Measurements from ENCODE around the genes RASGRF1 and MTHFS.

DNA sequence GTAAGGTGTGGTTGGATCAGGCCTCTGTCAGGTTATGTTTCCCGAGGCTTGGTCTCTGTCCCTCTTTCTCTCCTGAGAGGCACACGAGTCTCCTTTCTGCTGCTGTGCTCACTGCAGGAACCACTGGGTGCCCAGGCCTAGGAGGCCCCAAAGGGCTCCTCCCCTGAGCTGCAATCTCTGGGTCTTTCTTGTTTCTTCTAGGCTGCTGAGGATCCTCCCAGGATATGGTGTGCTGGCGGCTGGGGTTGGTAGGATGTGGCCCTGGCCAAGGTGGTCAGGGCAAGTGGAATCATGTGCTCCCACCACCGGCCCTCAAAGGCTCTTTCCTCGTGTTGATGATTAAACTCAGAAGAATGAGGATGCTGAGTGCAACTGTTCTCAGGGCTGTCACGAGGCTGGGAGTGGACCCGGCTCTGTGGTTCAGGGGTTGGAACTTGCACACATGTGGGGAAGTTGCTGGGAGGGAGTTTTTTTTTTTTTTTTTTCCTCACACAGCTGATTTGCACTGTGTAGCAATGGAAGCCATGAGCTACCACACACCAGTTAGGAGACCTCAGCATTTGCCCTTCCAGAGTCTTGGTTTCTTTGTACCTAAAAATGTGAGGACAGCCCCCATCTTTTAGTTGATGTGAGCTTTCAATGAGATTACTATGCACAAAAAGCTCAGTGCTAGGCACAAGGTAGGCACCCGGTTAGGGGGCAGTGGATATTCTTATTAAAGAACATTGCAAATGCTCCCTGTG lies 43.7 kb upstream of the CTSH start:
- PRO-cap = no peak

- PRO-cap = no peak
Observed at GRCh38 chr15:79089755-79090939, at the start of gene RASGRF1. RASGRF1 (minus strand) TSS chr15:79090780.

DNA sequence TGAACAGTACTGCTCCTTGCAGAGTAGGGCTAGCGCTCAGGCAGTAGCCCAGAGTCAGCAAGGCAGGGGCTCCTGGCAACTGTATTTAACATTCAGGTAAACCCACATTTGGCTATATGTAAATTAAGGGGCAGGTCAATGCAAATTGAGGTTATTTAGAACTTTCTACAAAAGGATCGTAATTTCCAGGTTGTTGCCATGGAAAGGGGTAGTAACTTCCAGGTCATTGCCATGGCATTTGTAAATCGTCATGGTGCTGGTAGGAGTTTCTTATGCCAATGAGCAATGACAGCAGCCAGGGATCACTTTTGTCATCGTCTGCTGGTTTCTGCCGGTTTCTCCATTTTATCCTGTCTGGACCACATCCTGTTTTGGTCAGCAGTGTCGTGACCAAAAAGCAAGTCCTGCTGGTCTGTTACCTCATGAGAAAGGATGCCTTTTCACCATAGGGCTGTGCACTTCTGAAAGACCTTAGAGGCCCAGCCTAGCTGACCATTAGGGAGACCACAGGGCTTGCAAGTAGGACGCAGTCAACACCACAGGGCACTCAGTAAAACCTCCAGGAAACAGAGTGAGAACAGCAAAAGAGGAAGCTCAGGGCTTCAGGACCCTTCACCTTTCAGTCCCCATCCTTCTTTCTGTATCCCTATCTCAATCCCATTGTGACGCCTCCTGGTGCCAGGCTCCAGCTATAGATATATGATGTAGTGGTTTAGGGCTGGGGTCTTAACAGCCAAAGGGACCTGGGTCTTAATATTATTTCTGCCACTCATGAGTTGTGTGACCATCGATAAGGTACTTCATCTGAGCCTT lies 24.1 kb downstream of the MTHFS start:
- PRO-cap = no peak

DNA sequence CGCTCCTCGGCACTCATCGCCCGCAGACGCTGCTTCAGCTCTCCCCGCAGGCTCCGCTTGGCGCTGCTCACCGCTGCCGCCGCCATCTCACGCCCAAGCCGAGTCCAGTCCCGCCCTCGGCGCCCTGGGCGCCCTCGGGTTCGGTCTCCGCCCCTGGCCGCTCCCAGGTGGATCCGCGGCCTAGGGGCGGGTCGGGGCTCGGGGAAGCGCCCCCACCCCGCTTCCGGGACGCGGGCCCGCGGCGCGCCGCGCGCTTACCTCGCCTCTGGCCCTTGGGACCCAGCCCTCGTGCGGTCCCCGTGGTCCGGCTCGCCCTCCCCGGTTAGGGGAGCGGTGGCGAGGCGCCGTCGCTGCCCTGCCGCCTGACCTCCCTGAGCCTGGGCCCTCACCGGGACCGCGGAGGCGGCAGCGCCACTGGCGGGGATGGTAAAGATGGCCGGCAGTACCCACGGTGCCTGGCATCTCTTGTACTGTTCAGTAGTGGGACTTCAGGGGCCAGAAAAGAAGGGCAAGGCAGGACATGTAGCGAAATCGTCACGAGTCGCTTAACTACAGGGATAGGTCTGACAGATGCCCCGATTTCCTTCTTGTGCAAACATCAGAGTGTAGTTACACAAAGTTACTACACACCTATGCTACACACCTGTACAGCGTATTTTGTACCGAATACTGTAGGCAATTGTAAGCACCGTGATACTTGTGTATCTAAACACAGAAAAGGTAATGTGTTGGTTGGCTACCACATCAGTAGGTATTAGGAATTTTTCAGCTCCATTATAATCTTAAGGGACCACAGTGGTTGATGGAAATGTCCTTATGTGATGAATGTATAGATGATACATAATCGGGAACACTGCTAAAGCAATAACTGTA lies at the start of gene MTHFS:
Gene MTHFS, minus strand, starts transcription at position 112 of the 873 bp plus-strand sequence.
- PRO-cap = bidirectional peak, plus-strand start at position 116 of the sequence, minus-strand start at position 100 of the sequence

DNA sequence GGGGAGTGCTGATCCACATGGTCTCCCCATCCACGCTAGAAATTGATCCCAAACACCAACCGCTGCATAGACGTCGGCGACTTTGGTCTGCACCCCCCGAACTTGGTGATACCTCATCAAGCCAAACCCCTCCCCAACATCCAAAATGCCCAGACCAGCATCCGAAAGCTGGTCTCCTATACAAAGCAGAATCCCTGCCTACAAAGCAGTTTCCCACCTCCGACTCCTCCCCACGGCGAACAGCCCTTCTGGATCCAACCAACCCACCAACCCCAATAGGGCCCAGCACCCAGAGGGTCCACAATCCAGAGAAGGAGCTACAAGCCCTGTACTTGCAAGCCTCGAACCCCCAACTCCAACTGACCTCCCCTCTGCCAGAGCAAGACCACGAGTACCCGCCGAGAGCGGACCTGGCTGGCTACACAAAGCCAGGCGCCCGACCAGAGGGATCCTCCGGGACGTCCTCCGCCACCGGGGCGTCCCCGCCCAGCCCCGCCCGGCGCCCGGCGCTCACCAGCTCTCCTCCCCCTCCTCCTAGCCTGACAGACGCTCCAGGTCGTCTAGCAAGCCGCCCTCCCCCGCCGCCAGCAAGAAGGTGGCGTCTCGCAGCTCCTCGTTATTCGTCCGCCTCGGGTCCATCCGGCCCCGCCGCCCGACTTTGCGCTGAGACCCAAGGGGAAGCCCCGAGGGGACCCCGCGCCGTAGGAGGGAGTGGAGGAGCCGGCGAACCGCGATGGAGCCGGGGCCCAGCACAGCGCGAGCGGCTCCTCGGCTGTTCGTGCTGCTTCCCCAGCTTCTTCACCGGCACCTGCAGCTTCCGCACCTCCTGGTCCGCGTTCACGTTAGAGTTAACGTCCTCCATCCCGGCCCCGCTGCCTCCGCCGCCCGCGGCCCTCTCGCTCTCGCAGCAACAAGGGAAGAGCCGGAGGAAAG lies 26.1 kb upstream of the MTHFS start:
- PRO-cap = unidirectional peak, plus-strand start at position 549 of the sequence

DNA sequence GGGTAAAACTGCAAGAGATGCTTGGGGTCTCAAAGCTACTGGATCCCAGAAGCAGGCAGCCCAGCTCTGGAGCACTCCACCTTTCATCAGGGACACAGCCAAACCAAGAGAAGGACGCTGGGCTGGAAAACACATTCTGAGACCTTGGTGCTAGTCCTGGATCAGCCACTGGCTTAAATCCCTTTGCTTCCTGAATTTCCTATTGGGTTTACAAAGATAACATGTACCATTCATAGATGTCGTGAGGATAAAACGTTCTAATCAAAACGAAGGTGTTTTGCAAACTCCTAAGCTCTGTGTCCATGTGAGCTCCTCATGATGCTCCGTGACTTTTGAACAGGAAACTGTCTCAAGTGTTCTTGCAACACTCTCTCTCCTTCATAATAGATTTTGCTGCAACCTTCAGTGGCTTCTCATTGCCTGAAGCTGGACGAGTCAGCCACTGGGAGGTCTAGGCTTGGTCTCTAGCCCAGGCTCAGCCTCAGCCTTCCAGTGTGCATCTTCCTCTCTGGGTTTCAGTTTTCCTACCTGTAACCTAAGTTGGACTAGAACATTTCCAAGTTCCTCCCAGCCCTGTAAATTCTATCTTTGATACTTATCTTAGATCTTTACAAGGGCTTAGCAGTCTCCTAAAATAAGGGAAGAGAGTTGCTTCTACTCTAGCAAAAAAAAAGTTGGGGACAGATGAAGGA lies 18.6 kb upstream of the BCL2A1 start:
- PRO-cap = no peak

DNA sequence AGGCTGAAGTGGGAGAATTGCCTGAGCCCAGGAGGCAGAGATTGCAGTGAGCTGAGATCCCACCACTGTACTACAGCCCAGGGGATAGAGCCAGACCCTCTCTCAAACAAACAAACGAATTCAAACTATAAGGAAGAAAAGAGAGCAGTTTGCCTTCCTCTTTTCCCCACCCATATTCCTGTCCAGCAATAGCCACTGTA lies 18.4 kb upstream of the ZFAND6 start:
- PRO-cap = no peak

DNA sequence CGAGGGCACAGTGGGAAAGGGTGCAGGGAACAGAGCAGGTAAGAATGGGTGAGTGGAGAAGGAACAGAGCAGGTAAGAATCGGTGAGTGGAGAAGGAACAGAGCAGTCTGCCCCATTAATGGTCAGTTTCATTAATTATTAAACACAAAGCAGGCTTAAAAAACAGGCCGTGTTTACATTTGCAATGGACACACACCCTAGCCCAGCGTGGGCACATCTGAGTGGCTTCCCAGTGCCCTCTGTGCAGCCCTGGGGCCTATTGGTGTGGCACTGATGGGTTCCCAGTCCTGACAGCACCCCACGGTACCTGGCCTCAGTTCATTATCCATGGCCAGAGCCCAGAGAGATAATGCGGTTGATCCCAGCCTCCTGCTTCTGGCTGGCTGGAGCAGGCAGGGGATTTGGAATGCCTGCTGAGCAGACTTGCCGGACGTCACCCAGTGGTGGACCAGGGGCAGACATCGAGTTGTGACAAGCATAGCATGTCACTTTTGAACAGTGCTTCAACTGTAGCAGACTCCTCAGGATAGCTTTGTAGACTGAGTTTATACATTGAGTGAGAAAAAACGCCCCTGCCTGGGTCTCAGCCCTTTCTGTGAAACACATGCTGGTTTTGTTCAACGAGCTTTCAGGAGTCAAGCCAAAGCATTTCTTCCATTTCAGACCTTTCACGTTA lies 110.5 kb upstream of the ABHD17C start:
- PRO-cap = no peak

DNA sequence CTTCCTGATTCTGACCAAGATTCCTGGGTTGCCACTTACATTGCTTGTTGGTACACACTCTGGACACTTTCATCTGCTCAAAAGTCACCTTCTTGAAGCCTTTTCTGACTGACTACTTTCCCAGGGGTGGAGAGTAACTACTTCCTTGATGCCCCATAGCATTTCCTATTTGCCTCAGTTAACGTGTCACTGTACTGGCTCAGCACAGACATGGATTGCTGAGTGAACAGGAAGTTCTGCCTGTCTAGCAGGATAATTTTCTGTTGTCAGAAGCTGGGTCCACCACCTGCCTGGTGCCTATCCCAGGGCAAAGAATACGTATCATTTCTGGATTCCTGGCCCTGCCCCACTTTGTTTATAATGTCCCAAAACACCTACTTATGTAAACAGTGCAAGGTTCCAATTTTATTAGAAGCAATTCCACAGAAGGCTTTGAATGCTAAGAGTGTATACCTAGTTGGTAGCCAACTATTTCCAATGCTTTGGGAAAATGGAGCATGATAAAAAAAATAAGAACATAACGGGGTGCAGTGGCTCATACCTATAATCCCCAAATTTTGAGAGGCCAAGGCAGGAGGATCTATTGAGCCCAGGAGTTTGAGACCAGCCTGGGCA lies 15.2 kb upstream of the ABHD17C start:
- PRO-cap = no peak

DNA sequence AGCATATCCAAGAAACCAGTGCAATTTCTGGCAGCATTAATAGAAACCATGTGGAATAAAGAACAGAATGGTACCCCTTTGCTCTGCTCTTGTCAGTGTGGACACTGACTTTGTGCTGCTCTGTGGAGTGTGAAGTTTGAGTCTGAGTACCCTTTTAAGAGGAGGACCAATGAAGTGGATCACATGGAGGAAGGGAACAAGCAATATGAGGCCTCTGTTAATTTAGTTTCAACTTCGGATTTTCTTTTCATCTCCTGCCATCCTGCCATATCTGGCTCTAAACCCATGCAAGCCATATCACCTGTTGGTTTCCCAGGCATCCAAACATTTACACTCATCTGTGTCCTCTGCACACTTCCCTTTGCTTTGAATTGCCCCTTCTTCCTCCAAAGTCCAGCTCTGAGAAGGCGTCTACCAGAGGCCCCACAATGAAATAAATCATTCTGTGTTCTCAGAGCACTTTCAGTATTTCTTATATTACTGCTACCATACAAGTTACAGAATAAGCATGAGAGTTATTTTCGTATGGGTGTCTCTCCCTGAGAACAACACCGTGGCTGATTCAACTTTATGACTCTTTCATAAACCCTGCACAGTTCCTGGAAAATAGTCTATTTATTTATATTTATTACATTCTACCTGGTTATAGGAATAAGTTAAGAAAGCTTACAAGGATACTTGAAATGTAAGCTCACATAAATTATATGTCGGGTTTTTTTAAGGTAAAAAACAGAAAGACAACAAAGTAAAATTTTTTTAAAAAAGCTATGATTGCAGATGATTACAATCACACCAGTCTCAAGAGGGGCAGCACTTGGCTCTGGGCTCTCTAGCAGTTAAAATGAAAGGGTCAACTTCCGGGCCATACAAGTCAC lies 12.9 kb upstream of the ABHD17C start:
- PRO-cap = no peak

GRCh38 chr15:80709490-80710809 lies 14.8 kb downstream of the ABHD17C start:
- PRO-cap = no peak

GRCh38 chr15:80715107-80715725 lies 20.1 kb downstream of the ABHD17C start:
- PRO-cap = no peak

GRCh38 chr15:80743157-80743651 lies 36.0 kb upstream of the CEMIP start:
- PRO-cap = no peak

GRCh38 chr15:81113411-81114295 lies 20.4 kb upstream of the CFAP161 start:
- PRO-cap = no peak

GRCh38 chr15:81159453-81159652 lies 25.3 kb downstream of the CFAP161 start:
- PRO-cap = no peak

DNA sequence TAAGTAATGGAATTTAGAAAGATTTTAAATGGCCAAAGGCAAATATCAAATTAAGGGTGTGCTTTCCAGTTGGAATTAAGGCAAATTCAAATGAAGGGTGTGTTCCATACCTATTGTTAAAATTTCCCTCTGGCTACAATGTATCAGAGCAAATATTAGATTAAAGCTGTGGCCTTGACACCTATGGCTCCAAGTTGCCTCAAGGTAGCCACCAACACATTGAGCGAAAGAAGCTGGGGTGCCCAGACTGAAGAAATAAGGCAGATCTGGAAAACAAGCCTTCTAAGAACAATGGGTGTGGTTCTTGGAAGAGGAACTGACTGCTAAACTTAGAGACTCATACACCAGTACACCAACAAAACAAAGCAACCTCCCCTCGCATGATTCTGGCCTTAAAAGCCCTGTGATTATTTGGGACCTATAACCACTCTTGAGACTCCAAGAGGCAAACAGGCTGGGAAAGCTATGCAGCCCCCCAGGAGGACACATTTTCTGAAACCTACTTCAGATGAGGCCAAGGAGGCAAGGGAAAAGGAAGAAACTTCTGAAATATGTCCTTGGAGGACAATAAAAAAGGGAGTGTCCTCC lies 29.4 kb upstream of the IL16 start:
- PRO-cap = no peak

- PRO-cap = no peak
Observed at GRCh38 chr15:81261288-81261751, 62.6 kb downstream of the STARD5 start.

DNA sequence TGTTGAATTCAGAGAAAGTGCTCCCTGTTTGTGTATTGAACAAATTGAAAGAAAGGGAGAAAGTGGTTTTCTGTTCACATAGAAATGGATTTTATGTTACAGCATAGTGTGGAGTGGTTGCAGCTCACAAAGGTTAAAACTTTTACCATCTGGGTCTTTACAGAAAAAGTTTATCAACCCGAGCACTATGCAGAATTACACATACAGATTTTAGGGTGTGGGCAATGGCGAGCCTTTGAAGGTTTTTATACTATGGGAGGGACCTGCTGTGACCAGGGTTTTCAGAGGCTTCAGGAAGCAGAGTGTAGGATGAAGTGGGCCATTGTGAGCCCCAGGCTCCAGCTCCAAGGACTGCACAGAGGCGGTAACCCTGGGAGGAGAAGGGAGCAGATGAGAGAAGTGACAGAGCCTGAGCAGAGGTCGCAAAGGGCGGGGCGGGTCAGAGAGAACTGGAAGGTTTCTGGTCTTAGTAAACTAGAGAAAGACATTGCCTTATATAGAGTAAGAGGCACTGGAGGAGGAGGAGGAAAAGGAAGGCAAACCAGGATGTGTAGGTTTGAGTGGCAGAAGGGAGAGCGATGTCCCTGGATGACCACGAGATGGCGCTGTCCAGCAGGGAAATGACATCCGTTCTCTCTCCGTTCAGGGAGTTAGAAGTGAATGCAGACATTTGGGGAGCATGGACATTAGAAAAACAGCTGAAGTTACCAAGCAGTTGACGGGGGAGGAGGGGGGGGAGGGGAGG lies 49.1 kb downstream of the STARD5 start:
- PRO-cap = no peak

- PRO-cap = no peak
Observed at GRCh38 chr15:82296639-82296868, 33.9 kb downstream of the SAXO2 start.

- PRO-cap = no peak
Observed at GRCh38 chr15:82298506-82299049, 36.0 kb downstream of the SAXO2 start.

All from tibial artery (tissue), 1 donor.